Natural killer cell (primary cell): Measurements from ENCODE around the gene SPRY3.

GRCh38 chrX:155612086-155612822 is at the start of gene SPRY3:
TSS of gene SPRY3 (plus strand) at chrX:155612586.
- PRO-cap: bidirectional peak, plus-strand start at chrX:155612586, minus-strand start at chrX:155612571